Mesenchymal stem cell of Wharton's jelly (primary cell): ENCODE measurements around a stretch of chr11.

GRCh38 chr11:2307030-2307340 lies 5.2 kb downstream of the TSPAN32 start:
- CAGE, long polyA plus RNA, result no peak

DNA sequence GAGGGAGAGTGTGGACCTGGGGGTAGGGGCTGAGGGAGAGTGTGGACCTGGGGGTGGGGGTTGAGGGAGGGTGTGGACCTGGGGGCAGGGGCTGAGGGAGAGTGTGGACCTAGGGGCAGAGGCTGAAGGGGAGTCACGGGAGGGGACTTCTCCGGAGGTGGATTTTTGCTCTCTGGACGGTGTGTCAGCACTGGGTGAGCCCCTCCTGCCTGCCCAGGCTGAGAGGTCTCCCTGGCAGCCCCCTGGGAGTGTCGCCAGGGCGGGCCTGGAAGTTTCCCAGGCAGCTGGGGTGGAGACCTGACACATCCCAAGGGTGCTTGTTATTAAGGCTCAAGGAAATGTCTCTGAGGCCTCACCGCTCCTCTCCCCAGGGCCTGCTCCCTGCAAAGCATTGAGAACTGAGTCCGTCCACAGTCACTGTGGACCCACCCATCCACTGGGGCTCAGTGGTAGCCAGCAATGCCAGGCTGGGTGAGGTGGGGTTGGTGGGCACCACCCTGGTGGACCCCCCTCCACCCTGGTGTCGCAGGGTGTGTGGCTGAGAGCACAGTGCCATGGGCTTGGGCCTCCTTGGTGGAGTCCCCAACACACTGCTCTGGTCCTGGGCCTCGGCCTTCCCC lies 2.4 kb downstream of the CD81 start:
- CAGE, long polyA plus RNA, result no peak

- CAGE, long polyA plus RNA, result no peak
Observed at GRCh38 chr11:2381976-2382664, 5.0 kb downstream of the CD81 start.

DNA sequence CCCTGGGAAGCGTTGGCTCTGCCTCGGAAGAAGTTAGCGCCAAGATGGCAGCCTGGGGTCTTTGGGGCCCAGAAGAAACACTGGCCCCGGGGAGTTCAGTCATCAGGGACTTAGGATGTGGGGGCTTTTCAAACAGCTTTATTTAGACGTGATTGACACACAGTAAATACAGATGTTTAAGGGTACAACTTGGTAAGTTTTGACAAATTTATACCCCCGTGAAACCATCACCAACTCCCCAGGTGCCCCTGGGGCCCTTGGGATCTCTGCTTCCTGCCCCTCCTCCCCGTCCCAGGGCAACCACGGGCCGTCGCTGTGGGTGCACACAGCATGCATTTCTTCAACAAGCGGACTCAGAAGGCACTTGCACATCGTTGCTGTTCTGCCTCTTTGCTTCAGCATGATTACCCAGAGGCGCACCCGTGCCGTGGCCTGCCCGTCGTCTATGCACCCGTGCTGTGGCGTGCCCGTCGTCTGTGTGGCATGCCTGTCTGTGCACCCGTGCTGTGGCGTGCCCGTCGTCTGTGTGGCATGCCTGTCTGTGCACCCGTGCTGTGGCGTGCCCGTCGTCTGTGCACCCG lies 8.0 kb downstream of the CD81 start:
- CAGE, long polyA plus RNA, result no peak

DNA sequence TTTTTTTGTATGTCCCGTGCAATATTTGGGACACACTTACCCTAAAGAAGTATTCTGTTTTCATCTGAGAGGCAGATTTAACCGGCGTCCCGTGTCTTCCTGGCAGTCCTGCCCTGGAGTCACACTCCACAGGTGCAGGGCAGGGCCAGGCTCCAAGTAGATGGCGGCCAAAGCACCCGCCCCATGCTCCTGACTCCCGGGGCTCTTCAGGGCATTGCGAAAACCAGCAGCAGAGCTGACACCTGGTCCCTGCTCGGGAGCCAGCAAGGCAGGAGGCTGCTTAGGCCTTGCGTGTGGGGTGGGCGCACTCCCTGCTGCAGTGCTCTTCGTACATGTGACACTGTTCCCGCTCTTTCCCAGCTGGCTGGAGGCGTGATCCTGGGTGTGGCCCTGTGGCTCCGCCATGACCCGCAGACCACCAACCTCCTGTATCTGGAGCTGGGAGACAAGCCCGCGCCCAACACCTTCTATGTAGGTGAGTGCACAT lies 10.5 kb upstream of the TSSC4 start:
- CAGE, long polyA plus RNA, result no peak

DNA sequence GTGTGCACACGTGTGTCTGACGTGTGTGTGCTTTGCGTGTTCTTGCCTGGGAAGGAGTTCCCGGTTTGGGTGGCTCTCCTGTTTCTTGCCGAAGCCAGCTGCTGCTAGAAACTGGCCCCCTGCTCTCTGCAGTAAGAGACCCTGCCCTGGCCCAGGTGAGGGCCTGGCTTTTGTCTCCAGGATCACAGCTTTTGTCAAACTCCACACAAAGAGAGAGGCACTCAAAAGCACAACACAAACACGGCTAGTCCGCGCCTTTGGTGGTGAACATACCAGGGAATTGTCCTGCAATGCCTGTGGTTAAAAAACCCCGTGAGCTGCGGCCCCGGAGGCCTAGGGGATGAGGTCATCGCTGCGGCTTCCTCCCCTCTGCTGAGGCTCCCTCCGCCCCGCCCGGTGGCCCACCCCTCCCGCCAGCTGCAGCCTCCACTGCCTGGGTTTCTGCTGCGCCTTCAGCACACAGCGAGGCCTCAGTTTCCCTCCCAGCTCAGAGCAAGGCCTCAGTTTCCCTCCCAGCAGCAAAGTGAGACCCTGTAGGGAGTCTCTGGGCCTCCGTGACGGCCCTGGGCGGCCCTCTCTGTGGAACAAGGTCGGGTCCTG lies 88.9 kb downstream of the KCNQ1 start:
- CAGE, long polyA plus RNA, result no peak

DNA sequence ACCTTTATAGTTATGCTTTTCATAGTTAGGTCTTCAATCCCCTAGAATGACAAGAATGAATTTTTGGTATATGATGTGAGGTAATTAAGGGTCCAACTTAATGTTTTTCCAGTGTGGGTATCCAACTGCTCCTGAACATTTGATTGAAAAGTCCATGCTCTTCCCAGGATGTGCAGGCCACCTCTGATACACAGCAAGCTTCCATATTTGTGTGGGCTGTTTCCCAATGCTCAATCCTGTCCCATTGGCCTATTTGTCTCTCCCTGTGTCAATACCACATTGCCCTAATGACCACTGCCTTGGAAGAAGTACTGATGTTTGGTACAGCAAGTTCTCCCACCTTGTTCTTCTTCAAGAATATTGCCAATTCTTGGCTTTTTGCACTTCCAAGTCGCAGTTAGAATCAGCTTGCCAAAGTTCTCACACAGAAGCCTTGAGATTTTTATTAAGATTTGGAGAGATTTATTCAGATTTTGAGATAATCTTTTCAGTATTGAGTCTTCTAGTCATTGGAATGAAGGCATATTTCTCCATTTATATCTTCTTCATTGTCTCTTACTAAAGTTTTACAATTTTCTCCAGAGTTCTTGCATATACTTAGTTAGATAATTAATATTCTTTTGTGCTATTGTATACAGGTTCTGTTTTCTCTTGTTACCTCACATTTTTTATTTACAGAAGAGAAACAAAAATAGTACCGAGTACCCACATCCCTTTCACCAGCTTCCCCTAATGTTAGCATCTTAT lies 212.2 kb downstream of the KCNQ1 start:
- CAGE, long polyA plus RNA, result no peak

GRCh38 chr11:2702578-2703470 lies 182.8 kb downstream of the CDKN1C start:
- CAGE, long polyA plus RNA, result no peak

DNA sequence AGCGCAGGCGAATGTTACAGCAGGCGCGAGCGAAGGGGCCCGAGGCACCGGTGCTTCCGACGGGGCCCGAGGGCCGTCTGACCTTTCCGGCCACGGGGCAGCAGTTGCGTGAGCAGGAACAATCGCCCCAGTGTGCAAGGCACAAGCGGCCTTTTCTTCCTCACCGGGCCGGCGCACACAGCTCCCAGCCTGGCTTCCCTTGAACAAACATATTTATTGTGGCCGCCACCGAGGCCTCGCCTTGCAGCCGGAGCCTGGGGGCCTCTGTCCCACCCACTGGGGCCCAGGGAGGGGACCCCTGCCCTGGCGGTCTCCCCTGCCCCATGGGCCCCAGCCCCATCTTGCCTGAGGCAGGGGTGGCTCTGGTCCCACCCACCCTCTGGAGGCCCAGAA lies 153.0 kb downstream of the CDKN1C start:
- CAGE, long polyA plus RNA, result no peak

- CAGE, long polyA plus RNA, result no peak
Observed at GRCh38 chr11:2807192-2807705, 78.3 kb downstream of the CDKN1C start.

GRCh38 chr11:2882677-2883064 lies 2.9 kb downstream of the CDKN1C start:
- CAGE, long polyA plus RNA, result no peak

DNA sequence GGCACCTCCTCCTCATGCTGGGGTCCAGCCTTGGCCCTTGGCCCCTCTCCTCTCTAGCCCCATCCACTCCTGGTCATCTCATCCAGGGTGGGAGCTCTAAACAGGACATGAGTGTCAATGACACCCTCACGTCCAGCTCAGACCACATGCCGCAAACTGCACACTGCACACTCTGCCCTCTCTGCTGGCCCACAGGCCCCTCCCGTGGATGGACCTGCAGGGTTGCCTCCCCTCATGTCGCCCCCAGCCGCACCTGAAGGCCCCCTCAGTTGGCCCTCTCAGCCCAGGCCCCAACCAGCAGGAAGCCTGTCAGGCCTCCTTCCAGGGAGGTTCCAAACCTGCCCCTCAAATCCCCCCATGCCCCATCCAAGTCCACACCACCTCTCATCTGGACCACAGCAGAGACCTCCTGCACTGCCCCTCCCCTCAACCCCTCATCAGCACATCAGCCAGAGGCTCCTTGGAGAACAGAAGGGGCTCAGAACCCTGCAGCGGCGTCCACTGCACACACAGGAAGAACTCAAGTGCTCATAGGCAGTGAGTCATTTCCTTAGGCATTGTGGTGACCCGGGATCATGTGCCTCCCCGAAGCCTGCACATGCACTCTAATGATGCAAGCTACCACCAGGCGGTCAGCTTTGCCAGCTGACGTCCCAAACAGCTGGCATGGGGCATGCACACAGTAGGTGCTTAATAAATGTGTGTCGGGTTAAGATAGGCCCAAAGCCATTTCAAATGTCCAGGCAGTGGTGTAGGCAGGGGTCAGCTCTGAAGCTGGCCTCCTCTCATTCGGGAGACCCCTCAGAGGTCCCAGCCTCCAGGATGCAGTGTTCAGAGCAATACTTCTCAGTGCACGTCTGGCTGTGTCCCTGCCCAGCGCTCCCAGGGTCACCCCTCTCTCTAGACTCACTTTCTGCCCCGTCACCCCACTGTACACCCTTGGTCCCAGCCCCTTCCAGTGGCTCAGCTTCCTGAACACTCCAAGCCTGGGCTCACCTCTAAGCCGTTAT lies 3.4 kb upstream of the SLC22A18 start:
- CAGE, long polyA plus RNA, result no peak

GRCh38 chr11:2924368-2924941 lies 4.8 kb downstream of the PHLDA2 start:
- CAGE, long polyA plus RNA, result no peak

- CAGE, long polyA plus RNA, result no peak
Observed at GRCh38 chr11:2943534-2944370, 14.5 kb upstream of the PHLDA2 start.

DNA sequence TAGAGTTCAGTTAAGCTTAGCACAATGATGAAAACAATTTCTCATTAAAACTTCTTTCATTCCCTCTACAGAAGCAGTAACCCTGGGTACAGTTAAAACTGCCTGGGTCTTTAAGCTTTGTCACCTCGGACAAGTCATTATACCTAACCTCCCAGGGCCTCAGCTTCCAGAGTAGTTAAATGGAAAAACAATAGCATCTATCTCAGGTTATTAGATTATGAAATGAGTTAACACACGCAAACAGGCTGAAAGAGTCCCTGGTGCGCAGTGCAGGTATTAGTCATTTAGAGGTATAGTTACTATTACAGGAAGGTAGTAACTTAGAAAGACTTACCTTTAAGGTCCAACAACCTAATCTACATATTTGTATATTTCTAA lies 1.6 kb downstream of the NAP1L4 start:
- CAGE, long polyA plus RNA, result no peak

- CAGE, long polyA plus RNA, result no peak
Observed at GRCh38 chr11:2990953-2991704, 1.0 kb downstream of the NAP1L4 start.

- CAGE, long polyA plus RNA, result no peak
Observed at GRCh38 chr11:3161177-3161864, 3.8 kb downstream of the OSBPL5 start.

GRCh38 chr11:3385690-3386306 lies 6.9 kb upstream of the ZNF195 start:
- CAGE, long polyA plus RNA, result no peak

DNA sequence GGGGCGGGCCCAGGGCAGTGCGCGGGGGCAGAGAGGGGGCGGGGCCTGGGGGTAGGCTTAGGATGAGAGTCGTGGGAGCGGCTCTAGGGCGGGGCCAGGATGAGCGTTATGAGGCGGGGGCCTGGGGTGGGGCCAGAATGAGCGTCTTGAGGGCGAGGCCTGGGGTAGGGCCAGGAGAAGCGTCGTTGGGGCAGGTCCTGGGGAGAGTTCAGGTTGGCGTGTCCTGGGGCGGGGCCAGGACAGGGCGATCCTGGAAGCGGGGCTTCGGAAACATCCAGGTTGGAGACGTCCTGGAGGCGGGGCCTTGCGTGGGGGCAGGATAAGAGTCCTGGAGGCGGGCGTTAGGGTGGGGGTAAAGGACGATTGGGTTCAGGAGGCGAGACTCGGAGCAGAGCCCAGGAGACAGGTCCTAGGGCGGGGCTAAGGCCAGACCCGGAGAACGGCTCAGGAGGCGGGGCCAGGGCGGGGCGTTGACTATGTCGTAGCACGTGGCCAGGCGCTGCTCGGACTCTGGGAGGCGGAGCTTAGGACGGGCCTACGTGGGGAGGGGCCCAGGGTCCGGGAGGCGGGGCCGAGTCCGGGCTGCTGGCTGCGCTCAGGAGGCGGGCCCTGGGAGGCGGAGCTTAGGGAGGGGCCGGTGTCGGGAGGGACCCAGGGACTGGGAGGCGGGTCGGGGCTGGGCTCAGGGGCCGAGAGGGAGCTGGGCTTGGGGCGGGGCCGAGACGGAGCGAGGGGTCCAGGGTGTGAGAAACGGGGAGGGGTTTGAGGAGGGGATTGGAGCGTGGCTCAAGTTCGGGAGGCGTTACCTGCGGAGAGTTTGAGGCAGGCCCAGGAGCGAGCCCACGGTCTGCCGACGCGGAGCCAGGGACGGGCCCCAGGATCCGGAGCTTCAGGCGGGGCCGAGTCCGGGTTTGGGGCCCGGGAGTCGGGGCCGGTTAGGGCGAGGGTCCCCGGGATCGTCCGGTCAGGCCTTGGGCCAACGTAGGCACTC lies 43.9 kb upstream of the ZNF195 start:
- CAGE, long polyA plus RNA, result no peak

- CAGE, long polyA plus RNA, result no peak
Observed at GRCh38 chr11:3455736-3456018, 76.7 kb upstream of the ZNF195 start.